Placental epithelial cell (primary cell): ENCODE results near the genes CENPH and CCDC125.

DNA sequence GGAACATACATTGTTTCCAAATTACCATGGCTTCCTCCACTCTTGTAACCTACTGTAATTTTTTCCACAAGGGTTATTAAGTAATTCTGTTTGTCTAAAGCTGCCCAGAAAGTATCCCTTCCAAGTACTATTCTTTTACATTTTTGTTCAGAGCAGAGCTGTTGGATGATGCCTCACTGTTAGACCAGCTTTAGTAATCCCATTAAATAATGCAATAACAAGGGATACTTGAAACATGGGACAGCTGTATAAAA is 483.6 kb upstream of the CD180 start:
- CAGE, long polyA plus RNA, result no peak

- CAGE, long polyA plus RNA, result no peak
Observed at GRCh38 chr5:67798383-67798995, 417.1 kb upstream of the PIK3R1 start.

GRCh38 chr5:68080754-68081180 is 134.8 kb upstream of the PIK3R1 start:
- CAGE, long polyA plus RNA, result no peak

DNA sequence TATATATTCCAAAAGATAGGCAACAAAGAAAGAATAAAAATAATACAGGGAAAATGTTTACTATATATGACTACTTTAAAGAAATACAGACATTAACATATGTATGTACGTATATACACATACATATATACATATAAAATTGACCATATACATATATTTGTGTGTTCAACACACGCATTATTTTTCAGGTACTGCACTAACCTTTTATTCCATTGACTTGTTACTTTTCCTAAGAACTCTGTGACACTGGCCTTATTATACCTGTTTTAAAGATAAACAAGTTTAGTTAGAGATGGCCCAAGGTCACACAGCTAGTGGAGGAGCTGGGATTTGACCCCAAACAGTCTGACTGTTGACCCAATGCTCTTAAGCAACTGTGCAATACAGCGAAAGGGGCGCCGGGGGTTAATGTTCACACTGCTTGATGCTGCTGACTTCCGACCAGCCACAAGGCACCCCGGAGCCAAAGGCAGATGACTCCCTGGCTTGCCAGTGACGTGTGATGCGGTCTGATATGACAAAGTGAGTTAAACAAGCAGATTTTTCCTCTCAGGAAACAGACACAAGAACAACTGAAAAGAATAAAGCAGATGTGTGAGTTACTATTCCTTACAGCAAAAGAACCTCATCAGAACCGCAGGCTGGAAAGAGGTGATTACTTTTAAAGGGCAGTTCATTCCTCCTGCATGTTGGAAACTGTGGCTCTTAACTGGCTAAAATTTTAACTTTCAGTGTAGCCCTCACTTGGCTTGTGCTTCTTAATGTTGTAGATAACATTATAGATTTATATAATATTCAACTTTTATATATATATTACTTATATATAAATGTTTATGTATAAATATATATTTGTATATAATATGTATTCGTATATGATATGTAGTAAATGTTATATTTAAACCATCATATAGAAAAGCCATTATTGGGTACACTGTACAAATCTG is 24.0 kb downstream of the PIK3R1 start:
- CAGE, long polyA plus RNA, result no peak

DNA sequence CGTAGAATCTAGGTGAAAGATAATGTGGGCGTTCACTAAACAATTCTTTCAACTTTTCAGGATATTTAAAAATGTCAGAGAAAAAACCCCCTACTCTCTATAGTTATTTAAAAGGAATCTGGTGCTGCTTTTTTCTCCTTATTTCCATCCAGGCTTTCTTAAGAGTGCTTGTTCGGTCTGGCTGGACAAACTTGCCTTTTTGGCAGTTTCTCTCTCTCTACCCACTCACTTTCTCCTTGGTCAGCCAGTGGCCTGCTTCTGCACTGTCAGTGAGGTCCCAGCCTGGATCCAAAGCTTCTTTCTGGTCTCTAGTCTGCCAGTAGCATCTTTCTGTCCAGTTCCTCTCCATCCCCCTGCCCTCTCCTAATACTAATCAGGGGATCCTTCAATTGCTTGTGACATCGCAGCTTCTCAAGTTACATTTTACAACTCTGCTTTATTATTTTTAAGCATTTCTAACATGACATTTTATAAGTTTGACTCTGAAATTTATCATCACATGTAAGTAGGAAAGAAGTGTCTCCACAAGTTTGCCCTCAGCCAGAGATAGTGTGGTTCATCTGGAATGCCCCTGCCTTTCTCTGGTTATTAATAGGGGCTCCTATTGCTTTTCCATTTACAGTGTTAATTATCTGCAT is 50.4 kb downstream of the PIK3R1 start:
- CAGE, long polyA plus RNA, result no peak

GRCh38 chr5:68290201-68290958 is 74.8 kb downstream of the PIK3R1 start:
- CAGE, long polyA plus RNA, result no peak

GRCh38 chr5:68292971-68293621 is 77.5 kb downstream of the PIK3R1 start:
- CAGE, long polyA plus RNA, result no peak

GRCh38 chr5:68297844-68298500 is 82.4 kb downstream of the PIK3R1 start:
- CAGE, long polyA plus RNA, result no peak

- CAGE, long polyA plus RNA, result no peak
Observed at GRCh38 chr5:68395898-68396158, 180.3 kb downstream of the PIK3R1 start.

GRCh38 chr5:68533861-68535024 is 318.7 kb downstream of the PIK3R1 start:
- CAGE, long polyA plus RNA, result no peak

DNA sequence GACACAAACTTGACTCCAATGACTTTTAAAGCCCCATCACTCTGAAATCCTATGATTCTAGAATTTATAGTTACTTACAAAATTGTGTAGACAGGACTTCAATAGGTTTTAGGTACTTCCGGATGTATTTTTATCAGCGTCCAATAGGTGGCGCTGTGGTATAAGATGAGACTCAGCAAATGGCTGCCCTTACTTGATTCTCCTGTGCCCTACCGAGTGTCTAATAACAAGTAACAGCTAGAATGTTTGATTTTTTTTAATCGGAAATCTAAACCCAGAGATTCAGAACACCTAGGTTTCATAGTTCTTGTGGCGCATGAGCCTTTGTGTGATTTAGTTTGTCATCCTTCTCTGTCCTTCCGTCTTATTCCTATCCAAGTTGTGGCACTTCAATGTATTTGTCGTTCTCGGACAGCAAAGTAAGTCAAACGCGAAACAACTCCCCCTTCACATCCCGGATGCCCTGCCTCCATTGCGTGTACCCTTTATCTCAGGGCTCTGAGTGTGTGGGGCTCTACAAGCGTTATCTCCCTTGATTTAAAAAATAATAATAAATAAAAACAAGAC is 50.9 kb upstream of the SLC30A5 start:
- CAGE, long polyA plus RNA, result no peak

- CAGE, long polyA plus RNA, result no peak
Observed at GRCh38 chr5:69188700-69189982, at the start of gene CENPH. Gene CENPH, plus strand, starts transcription at chr5:69189583.

GRCh38 chr5:69332488-69333011 is at the start of gene CCDC125:
Gene CCDC125, minus strand, starts transcription at chr5:69332801.
- CAGE, long polyA plus RNA, result no peak

- CAGE, long polyA plus RNA, result no peak
Observed at GRCh38 chr5:69333679-69334002, 1.0 kb upstream of the CCDC125 start.

GRCh38 chr5:70400910-70401846 is 351.7 kb downstream of the SMN2 start:
- CAGE, long polyA plus RNA, result no peak

DNA sequence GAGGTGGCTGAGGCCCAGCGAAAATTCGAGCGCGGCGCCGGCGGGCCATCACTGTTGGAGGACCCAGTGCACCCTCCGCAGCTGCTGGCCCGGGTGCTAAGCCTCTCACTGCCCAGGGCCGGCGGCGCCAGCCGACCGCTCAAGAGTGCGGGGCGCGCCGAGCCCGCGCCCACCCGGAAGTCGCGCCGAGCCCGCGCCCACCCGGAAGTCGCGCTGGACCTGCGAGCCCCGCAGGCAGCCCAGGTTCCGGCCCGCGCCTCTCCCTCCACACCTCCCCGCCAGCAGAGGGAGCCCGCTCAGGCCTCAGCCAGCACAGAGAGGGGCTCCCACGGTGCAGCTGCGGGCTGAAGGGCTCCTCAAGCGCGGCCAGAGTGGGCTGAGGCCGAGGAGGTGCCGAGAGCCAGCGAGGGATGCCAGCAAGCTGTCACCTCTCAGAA is 314.5 kb upstream of the SERF1A start:
- CAGE, long polyA plus RNA, result no peak

DNA sequence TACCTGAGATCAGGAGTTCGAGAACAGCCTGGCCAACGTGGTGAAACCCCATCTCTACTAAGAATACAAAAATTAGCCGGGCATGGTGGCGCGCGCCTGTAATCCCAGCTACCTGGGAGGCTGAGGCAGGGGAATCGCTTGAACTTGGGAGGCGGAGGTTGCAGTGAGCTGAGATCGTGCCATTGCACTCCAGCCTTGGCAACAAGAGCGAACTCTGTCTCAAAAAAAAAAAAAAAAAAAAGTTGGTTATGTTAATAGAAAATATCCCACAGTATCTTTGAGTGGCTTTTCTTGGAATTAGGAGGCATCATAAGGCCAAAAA is 869 bp downstream of the MCCC2 start:
- CAGE, long polyA plus RNA, result no peak

DNA sequence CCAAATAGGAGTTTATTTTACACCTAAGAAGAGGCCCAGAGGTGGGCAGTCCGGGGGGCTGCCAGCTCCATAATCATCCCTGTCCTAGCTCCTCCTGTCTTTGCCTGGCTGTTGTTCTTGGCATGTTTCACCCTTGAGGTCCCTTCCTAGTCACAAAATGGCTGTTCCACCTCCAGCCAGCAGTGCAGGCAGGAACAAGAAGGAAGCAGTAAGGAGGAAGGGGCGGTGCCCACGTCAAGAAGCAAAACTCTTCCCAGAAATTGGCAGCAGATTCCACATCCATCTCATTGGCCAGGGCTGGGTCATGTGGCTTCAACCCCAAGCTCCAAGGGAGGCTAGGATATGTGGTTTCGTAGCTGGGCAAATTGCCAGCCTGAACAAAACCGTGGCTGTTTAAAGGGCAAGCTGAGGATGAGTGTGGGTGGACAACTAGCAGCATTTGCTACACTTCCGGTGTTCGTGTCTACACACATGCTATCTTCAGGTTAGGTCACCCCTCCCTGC is 92.3 kb upstream of the MAP1B start:
- CAGE, long polyA plus RNA, result no peak

GRCh38 chr5:72108492-72109212 is 1.4 kb downstream of the MAP1B start:
- CAGE, long polyA plus RNA, result no peak

GRCh38 chr5:72109544-72110216 is 2.4 kb downstream of the MAP1B start:
- CAGE, long polyA plus RNA, result no peak